Transverse colon (tissue), 4 donors: ENCODE data around the genes RPS6KB2, GPR152 and C11orf24.

DNA sequence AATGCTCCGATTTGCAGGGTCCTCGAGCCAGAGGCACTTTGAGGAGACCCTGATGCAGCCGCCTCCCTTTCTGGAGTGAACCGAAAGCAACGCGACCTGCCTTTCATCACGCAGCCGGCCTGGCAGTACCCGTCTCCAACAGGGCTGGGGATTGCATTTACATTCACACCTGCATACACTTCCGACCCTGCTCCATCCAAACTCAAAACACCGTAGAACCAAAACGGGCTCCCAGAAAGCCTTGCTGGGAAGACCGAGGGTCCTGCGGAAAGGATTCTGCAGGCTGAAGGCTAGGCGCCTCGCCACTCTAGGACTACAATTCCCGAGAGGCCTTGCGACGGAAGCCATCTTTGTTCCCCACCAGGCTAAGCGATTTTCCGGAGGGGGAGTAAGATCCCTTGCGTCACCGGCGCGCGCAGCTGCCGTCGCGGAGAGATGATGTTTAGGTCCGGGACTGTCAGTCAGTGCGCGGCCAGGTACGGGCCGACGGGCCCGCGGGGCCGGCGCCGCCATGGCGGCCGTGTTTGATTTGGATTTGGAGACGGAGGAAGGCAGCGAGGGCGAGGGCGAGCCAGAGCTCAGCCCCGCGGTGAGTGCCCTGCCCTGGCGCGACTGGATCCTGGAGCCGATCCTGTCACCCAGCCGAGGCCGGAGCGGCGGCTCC, at the start of gene RPS6KB2:
TSS of gene RPS6KB2 (plus strand) at position 460 of the 664 bp plus-strand sequence.
- PRO-cap = bidirectional peak, plus-strand start at position 464 of the sequence, minus-strand start at position 77 of the sequence
- RAMPAGE, long total RNA, 4 experiments = start-site peak on the plus strand in 4 of 4 experiments, centred at positions 465 to 481 of the sequence, 68 to 391 reads per replicate; start-site peak on the minus strand in 1 of 4 experiments, centred at position 318 of the sequence, 11 reads per replicate

GRCh38 chr11:67431115-67431775, 3.0 kb downstream of the RPS6KB2 start:
- PRO-cap = no peak
- RAMPAGE, long total RNA, 4 experiments = no peak in any of the 4 experiments

- PRO-cap = no peak
- RAMPAGE, long total RNA, 4 experiments = start-site peak on the plus strand in 1 of 4 experiments, at chr11:67452406-67452439 at its widest, 5 reads per replicate
These were observed at the start of gene GPR152 for GRCh38 chr11:67451923-67452758. Gene GPR152, minus strand, starts transcription at chr11:67452729.

GRCh38 chr11:67483701-67484607, 1.1 kb downstream of the AIP start:
- PRO-cap = bidirectional peak, plus-strand start at chr11:67484427, minus-strand start at chr11:67484118
- RAMPAGE, long total RNA, 4 experiments = no peak in any of the 4 experiments

DNA sequence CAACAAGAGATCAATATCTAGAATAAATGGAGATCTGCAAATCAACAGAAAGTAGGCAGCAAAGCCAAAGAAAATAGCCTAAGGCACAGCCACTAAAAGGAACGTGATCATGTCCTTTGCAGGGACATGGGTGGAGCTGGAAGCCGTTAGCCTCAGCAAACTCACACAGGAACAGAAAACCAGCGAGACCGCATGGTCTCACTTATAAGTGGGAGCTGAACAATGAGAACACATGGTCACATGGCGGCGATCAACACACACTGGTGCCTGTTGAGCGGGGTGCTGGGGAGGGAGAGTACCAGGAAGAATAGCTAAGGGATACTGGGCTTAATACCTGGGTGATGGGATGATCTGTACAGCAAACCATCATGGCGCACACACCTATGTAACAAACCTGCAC, 1.0 kb upstream of the GSTP1 start:
- PRO-cap = unidirectional peak, plus-strand start at position 233 of the sequence
- RAMPAGE, long total RNA, 4 experiments = no peak in any of the 4 experiments

GRCh38 chr11:67610883-67611644, 4.3 kb downstream of the NDUFV1 start:
- PRO-cap = no peak
- RAMPAGE, long total RNA, 4 experiments = start-site peak on the plus strand in 1 of 4 experiments, at chr11:67611202-67611207 at its widest, 14 reads per replicate

DNA sequence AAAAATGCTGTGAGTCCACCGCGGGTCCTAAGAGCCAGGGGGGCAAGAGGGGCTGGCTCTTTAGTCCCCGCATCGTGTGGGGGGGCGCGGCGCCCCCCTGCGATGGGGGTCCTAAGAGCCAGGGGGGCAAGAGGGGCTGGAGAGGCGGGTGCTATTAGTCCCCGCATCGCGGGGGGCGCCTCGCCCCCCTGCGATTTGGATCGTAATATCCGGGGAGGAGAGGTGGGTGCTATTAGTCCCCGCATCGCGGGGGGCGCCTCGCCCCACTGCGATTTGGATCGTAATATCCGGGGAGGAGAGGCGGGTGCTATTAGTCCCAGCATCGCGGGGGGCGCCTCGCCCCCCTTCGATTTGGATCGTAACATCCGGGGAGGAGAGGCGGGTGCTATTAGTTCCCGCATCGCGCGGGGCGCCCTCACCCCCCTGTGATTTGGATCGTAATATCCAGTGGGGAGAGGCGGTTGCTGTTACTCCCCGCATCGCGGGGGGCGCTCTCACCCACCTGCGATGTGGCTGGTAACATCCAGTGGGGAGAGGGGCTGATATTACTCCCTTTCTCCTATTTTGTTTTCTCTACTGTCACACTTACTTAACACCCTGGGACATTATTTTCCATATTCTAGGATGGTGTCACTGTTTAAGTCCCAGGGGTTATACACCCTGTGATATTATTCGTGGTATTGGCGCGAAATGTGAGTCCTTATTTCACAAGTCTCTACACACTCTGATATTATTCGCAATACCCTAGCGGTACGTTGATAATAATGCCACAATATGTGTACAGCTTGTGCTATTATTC, 57.6 kb upstream of the ALDH3B2 start:
- PRO-cap = no peak
- RAMPAGE, long total RNA, 4 experiments = no peak in any of the 4 experiments

DNA sequence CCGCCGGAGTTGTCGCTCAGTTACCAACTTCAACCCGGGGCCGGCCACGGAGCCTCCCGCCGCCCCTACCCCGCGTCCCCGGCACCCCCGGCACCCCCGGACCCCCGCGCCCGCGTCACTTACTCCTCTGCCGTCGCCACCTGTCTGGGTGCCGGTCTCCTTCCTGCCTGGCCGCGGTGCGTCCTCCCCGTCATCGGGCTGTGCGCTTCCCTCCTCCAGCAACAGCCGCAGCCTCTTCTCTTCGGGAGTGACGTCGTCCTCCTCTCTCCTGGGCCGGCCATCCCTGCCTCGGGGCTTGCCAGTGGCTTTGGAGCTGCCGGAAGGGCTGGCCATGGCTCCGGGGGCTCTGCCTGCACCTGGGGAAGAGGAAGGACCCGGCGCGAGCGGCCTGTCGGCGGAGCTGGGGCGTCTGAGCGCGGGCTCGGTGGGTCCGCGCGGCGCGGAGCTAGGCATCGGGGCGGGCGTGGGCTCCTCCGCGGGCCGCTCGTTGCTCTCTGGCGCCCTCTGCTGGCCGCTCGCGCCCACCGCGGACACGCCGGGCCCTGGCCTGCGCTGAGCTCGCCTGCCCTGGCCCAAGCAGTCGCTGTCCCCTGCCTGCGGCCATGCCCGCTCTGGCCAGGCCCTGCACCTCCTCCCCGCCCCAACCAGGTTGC, 48.4 kb downstream of the UNC93B1 start:
- PRO-cap = no peak
- RAMPAGE, long total RNA, 4 experiments = start-site peak on the minus strand in 2 of 4 experiments, centred at positions 414 to 431 of the sequence, 34 to 65 reads per replicate

GRCh38 chr11:68054644-68055285, 15.9 kb downstream of the TCIRG1 start:
- PRO-cap = no peak
- RAMPAGE, long total RNA, 4 experiments = no peak in any of the 4 experiments

- PRO-cap = no peak
- RAMPAGE, long total RNA, 4 experiments = start-site peak on the minus strand in 1 of 4 experiments, at chr11:68075444-68076056 at its widest, 7 reads per replicate
These were observed 36.7 kb downstream of the TCIRG1 start for GRCh38 chr11:68075544-68075926.

DNA sequence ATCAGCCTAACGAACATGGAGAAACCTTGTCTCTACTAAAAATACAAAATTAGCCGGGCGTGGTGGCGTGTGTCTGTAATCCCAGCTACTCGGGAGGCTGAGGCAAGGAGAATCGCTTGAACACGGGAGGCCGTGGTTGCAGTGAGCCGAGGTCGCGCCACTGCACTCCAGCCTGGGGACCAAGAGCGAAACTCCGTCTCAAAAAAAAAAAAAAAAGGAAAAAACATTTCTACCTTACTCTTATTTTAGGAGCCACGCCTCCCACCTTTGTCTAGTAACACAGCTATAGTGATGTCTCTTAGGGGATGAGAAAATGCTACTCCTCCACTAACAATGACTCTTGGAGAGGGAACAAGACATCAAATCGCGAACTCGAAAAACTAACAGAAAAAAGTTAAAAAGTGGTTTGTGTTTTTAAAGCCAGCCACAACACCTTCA, 1.1 kb downstream of the CHKA start:
- PRO-cap = no peak
- RAMPAGE, long total RNA, 4 experiments = no peak in any of the 4 experiments

- PRO-cap = bidirectional peak, plus-strand start at chr11:68120839, minus-strand start at chr11:68120829
- RAMPAGE, long total RNA, 4 experiments = no peak in any of the 4 experiments
These were observed 533 bp downstream of the CHKA start for GRCh38 chr11:68120468-68121242.

DNA sequence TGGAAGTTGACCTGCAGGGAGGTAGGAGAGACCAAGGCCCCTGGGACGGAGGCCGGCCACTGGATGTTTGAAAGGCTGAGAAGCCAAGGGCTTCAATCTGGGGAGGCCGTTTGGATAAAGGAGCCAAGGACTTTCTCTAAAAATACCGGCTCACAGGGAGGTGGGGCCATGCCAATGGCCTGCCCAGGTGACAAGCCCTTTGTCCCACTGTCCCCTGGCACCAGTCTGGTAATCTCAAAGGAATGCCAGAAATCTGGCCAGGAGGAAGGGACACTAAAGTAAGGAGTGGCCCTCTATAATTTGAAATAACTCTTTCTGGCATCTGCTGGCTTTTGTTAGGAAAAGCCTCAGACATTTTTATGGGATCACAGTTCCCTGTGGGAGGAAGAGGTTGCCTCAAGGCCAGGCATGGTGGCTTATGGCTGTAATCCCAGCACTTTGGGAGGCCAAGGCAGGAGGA, 1.8 kb upstream of the CHKA start:
- PRO-cap = bidirectional peak, plus-strand start at position 370 of the sequence, minus-strand start at position 112 of the sequence
- RAMPAGE, long total RNA, 4 experiments = no peak in any of the 4 experiments

- PRO-cap = no peak
- RAMPAGE, long total RNA, 4 experiments = no peak in any of the 4 experiments
These were observed 32.6 kb upstream of the CHKA start for GRCh38 chr11:68153837-68154113.

- PRO-cap = unidirectional peak, plus-strand start at chr11:68212536; bidirectional peak, plus-strand start at chr11:68212884, minus-strand start at chr11:68212749
- RAMPAGE, long total RNA, 4 experiments = no peak in any of the 4 experiments
These were observed 624 bp downstream of the KMT5B start for GRCh38 chr11:68212354-68212990.

- PRO-cap = bidirectional peak, plus-strand start at chr11:68272166, minus-strand start at chr11:68271973; unidirectional peak, plus-strand start at chr11:68272316; bidirectional peak, plus-strand start at chr11:68272419, minus-strand start at chr11:68272391
- RAMPAGE, long total RNA, 4 experiments = start-site peak on the plus strand in 1 of 4 experiments, at chr11:68272129-68272143 at its widest, 6 reads per replicate; start-site peak on the minus strand in 4 of 4 experiments, at chr11:68271893-68271977 at its widest, 59 to 990 reads per replicate
These were observed at the start of gene C11orf24 for GRCh38 chr11:68271786-68272832. Gene C11orf24, minus strand, starts transcription at chr11:68271973.

- PRO-cap = no peak
- RAMPAGE, long total RNA, 4 experiments = start-site peak on the plus strand in 1 of 4 experiments, at chr11:68347908-68347929 at its widest, 18 reads per replicate
These were observed 35.4 kb downstream of the LRP5 start for GRCh38 chr11:68347628-68348378.

GRCh38 chr11:68424899-68425602, 35.5 kb upstream of the PPP6R3 start:
- PRO-cap = no peak
- RAMPAGE, long total RNA, 4 experiments = start-site peak on the plus strand in 2 of 4 experiments, at chr11:68425076-68425462 at its widest, 19 to 40 reads per replicate

DNA sequence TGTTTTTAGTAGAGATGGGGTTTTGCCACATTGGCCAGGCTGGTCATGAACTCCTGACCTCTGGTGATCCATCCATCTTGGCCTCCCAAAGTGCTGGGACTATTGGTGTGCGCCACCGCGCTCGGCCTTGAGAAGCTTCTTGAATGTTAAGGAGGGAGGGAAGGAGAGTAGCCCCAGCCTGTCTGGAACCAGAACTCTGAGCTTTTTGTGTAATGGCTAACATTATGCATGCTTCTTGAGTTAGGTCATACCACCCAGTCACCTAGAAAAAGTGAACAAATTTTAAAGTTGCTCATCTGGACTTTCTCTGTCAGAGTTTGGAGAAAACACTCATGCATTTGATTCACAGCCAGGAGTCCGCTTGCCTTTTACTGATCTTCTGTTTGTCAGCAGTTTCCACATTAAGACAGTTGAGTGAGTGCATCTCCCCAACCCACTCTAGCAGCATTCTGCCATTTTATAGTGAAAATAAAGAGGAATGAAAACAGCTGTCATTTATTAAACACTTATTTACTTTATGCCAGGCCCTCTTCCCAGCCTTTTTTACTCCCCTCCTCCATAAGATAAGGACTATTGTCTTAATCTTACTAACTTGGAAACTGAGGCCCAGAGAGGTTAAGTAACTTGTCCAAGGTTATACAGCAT, 82.1 kb downstream of the PPP6R3 start:
- PRO-cap = no peak
- RAMPAGE, long total RNA, 4 experiments = no peak in any of the 4 experiments

DNA sequence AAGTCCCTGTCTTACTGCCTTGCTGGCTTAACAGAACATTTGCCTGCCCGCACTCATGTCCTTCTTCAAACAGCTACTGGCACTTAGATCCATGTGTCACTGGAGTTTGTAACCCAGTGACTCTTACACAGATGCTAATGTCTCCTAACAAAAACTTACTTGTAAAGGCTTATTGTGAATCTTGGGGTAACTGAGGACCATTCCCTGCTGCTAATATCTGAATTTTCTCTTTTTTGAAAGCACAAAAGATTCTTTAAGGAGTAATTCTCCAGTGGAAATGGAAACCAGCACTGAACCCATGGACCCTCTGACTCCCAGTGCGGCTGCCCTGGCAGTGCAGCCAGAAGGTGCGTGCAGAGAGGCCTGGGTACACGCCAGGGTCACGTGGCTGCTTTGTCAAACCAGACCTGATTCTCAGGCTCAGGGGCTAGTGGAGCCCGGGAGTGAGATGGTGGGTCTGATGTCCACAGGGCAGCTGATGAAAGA, 82.7 kb upstream of the GAL start:
- PRO-cap = no peak
- RAMPAGE, long total RNA, 4 experiments = start-site peak on the plus strand in 2 of 4 experiments, centred at positions 262 to 271 of the sequence, 19 to 23 reads per replicate